Duodenum (tissue), 1 donor: ENCODE results near the genes RSPH3, MRPL18 and MAS1.

- PRO-cap = no peak
These were observed 48.0 kb downstream of the EZR start for GRCh38 chr6:158771130-158771641.

- PRO-cap = bidirectional peak, plus-strand start at chr6:158818373, minus-strand start at chr6:158818235
These were observed 1.2 kb downstream of the EZR start for GRCh38 chr6:158817890-158818472.

GRCh38 chr6:158850488-158851167 lies 31.5 kb upstream of the EZR start:
- PRO-cap = unidirectional peak, minus-strand start at chr6:158850570

DNA sequence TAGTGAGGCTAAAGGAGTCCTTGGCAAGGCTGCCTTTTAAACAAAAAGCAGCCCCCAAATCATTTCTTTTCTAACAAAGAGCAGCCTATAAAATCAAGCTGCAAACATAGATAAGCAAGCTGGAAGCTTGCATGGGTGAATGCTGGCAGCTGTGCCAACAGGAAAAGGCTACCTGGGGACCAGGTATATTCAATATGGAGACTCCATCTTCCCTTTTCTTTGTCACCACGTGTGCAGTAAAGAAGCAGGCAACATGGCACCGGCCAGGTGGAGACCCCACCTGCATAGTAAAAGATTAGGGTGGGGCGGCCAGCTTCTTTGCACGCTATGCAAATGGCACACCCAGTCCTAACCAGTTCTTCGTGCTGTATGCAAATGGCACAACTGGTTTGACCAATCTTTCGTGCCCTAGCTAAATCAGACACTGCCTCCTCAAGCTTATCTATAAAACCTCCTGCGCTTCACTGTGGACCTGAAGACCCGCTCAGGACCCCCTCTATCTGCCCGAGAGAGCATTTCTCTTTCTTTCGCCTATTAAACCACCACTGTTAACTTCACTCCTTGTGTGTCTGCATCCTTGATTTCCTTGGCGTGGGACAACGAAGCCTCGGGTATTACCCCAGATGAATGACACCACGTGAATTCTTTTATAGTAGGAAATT lies 88.7 kb upstream of the EZR start:
- PRO-cap = no peak

DNA sequence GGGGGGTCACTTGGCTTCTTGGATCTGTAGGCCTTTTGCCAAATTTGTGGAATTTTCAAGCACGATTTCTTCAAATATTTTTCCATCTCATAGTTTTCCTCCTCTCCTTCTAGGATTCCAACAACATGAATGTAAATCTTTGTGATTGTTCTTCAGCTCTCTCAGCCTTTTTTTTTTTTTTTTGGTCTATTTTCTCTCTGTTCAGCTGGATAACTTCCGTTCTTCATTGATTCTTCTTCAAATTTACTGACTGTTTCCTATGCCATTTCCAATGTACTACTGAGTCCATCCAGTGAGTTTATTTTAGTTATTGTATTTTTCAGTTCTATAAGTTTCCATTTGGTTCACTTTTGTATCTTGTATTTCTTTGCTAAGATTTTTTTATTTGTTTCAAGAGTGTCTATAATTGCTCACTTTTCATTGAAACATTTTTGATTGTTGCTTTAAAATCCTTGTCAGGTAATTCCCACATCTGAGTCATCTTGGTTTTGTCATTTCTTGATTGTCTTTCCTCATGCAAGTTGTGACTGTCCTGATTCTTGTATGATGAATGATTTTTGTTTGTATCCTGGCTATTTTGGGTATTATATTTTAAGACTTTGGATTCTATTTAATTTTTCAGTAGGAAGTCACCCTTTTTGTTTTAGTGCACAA lies 9.2 kb downstream of the RSPH3 start:
- PRO-cap = no peak

DNA sequence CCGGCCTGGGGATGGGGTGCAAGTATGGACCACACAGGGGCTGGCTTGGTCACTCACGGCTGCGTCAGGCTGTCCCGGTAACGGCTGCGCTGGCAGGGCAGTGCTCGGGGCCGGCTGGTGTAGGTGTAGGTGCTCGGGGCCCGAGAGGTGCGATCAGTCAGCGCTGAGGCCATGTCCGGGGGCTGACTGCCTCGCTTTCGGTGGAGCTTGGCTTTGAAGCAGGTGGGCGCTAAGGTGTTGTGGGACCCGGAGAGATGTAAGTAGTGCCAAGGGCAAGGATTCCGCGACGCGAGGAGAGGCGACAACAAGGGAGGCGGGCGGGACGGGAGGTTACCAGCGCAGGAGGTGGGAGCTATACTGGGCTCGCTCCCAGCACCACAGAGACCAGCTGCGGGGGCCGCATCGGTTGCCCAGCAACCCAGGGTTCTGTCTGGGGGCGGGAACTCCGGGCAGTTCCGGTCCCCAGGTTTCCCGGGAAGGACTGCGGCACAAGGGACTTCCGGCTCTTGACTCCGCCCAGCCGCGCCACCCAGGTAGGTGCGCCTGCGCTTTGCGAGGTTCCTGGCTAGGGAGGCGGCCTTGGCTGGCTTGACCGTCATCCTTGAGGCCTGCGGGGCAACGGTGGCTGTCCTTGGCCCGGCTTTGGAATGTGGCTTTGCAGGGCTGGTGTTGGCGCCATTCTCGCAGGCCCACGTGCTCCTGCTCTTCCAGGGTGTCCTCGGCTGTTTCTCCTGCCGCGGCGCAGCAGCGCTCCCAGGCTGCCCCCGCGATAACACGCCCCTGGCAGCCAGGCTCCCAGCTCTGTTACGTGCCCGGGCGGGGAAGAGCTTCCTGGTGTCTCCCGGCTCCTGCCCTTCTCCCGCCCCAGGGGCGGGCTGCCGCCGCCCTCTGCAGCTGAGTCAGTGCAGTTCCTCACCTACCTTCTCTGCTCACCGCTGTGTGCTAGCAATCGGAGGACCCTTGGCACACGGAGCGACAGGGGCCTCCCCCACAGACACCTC lies at the start of gene RSPH3:
Gene RSPH3, minus strand, starts transcription at position 825 of the 1,001 bp plus-strand sequence.
- PRO-cap = bidirectional peak, plus-strand start at position 598 of the sequence, minus-strand start at position 428 of the sequence; bidirectional peak, plus-strand start at position 945 of the sequence, minus-strand start at position 768 of the sequence

DNA sequence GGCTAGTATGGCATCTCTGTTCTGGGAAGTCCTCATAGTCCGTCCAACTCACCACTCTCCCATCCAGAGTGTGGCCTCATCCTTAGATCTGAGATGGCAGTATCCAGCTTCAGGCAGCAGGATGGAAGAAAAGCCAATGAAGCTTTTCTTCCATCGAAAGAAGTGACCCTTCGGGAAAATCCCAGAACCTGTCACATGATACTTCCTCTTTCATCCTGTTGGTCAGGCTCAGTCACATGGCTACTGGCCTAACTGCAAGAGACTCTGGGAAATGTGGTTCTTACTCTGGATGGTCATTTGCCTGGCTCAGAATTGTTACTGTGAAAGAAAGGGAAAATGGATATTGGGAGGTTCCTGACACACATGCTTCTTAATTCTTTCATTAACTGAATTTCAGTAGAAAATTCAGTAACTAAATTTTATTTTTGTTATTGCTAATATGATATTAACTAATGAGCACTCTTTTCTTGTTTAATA lies 29.5 kb upstream of the TAGAP start:
- PRO-cap = no peak

DNA sequence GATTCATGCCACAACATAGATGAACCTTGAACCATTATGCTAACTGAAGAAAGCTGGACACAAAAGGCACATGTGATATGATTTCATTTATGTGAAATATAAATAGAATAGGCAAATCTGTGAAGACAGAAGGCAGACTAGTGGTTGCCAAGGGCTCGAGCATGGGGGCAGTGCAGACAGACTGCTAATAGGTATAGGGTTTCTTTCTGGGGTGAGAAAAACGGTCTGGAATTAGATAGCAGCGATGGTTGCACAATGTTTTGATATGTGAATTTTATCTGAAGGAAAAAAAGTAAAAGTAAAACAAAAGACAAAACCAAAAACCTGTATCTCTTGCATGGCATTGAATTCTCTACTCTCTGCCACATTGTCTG lies 54.6 kb upstream of the FNDC1 start:
- PRO-cap = no peak

- PRO-cap = no peak
These were observed 37.5 kb downstream of the SOD2 start for GRCh38 chr6:159655515-159655962.

- PRO-cap = no peak
These were observed 1.9 kb downstream of the SOD2 start for GRCh38 chr6:159690942-159691814.

DNA sequence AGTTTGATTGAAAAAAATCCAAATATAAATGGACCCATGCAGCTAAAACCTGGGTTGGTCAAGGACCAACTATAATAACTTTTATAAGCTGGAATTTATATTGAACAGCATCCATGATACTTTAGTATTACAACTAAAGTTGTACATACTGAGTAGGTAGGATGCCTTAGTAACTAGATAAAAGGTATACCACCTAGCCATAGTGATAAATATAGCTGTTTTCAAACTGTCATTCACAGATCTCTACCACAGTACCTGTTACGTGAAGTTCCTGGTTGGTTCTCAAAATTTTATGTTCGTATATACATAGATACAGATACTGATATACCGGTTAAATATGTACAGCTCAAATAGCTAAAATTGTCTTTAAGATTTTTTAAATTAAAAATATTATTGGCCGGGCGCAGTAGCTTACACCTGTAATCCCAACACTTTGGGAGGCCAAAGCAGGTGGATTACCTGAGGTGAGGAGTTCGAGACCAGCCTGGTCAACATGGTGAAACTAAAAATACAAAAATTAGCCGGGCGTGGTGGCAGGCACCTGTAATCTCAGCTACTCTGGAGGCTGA lies 4.9 kb downstream of the WTAP start:
- PRO-cap = no peak

DNA sequence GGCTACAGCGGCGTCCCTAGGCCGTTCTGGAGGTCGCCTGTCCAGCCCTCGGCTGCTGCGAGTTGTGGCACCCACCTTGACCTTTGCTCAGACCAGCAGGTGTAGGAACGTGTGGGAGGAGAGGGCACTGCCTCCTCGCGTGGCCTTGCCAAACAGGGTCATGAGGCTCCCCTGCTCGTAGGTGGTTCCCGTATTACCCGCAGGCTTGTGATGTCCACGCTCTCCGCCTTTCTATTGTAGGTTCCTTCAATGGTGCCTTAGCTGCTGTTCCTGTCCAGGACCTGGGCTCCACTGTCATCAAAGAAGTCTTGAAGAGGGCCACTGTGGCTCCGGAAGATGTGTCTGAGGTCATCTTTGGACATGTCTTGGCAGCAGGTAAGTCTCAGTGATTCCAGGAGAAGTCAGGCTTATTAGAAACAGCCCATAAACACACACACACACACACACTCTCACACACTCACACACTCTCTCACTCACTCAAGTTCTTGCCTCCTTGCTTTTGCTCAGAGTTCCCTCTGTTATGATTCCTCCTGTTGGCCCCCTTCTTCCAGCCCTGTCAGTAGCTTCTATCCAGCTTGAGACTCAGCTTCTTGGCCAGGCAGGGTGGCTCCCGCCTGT lies 943 bp downstream of the ACAT2 start:
- PRO-cap = no peak

GRCh38 chr6:159778310-159779410 lies 10.7 kb downstream of the TCP1 start:
- PRO-cap = no peak

GRCh38 chr6:159790381-159790651 lies at the start of gene MRPL18:
MRPL18 (plus strand) TSS chr6:159790467.
- PRO-cap = bidirectional peak, plus-strand start at chr6:159790469, minus-strand start at chr6:159790300

DNA sequence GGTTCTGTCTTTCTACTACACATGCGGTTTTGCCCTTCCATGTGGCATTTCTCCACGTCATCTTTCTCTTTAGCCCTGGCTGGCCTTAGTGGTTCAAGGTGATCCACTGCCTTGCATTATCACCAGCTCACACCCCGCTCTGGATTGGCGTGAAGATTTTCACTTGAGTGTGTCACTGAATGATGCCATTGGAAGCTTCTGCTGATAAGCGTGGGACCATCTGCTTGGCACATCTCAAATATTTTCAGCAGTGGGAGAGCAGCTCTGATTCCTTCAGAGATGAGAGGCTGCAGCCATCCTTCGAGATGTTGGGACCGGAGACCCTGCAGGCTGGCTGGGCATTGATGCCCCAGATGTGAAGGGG lies at the start of gene MAS1:
Gene MAS1, plus strand, starts transcription at position 267 of the 364 bp plus-strand sequence.
- PRO-cap = no peak

- PRO-cap = no peak
These were observed 9.7 kb downstream of the IGF2R start for GRCh38 chr6:159978460-159979164.

GRCh38 chr6:159999024-159999603 lies 30.2 kb downstream of the IGF2R start:
- PRO-cap = no peak

DNA sequence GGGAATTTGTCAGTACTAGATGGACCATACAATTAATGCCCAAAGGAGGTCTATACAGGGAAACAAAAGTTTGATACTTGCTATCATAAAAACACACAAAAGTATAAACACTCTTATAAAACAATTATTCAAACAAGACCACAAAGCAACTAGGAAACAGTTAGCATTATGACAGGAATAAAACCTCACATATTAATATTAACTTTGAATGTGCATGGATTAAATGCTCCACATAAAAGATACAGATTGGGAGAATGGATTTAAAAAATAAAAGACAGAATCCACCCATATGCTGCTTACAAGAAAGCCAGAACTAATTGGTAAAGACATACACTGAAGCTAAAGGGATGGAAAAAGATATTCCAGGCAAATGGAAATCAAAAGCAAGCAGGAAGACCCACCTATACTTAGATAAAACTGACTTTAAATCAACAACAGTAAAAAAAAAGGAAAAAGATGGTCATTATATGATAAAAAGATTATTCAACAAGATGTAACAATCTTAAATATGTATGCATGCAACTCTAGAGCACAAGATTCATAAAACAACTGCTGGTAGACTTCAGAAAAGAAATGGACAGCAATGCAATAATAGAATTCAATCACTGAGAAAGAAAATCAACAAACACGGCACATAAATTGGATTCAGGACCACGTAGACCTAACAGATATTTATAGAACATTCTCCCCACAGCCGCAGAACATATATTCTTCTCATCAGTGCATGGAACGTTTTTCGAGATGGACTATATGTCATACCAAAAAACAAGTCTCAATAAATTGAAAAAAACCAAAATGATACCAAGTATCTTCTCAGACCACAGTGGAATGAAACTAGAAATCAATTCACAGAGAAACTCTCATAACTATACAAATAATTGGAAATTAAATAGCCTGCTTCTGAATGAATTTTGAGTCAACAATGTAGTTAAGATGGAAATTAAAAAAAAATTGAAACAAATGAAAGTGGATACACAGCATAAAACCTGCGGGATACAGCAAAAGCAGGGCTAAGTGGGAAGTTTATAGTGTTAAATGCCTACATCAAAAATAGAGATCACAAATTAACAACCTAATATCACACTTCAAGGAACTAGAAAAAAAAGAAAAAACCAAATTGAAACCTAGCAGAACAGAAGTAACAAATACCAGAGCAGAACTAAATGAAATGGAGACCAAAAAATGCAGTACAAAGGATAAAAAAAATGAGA lies 49.3 kb downstream of the IGF2R start:
- PRO-cap = no peak

DNA sequence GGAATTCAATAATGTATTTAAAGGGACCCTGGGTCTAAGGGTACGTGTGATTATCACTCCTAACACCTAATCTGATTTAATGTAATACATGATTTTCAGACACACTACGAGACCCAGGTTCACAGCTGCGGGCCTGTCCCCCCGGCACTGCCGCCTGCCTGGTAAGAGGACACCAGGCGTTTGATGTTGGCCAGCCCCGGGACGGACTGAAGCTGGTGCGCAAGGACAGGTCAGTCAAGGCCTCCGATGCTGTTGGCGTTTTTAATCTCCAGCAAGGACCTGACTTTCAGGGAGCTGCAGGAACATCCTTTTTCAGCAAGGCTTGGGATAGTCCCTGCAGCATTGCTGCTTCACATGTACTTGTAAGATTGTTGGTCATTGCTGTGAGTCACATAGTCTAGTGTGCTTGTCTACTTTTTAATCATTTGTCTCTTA lies 58.2 kb downstream of the IGF2R start:
- PRO-cap = no peak

DNA sequence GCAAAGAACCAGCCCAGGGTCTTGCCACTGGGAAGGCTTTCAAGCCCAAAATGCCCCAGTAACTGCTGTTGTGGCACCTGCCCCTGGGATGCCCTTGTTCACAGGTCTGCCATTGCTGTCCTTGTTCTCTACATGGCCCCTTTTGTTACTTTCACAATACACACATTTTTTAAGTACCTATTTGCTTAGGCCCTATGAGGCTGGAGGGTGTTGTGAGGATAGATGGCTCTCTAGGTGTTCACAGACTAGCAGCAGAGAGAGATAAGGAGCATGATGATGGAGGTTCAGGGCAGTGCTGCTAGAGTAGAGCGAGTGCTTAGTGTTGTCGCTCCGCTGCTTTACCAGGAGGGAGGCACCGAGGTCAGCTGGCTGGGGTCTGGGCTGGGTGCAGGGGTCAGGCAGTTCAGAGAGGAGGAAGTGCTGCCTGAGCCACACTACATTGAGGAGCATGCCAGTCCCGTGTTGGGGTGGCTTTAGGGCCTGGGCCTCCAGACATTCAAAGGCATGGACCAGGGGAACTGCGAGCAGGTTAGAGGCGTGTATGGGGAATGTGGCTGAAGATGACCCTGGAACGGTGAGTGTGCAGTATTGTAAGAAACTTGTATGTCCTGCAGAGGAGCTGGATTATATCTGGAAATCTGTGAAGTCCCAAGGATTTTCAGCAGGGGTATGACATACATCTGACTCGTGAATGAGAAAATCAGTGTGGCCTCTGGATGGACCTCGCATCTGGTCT lies 66.8 kb downstream of the IGF2R start:
- PRO-cap = no peak